Frontal cortex (tissue), 2 donors: Measurements from ENCODE around the gene THUMPD1.

GRCh38 chr16:19578187-19578967 lies 22.9 kb downstream of the VPS35L start:
- RAMPAGE, long total RNA: no peak

DNA sequence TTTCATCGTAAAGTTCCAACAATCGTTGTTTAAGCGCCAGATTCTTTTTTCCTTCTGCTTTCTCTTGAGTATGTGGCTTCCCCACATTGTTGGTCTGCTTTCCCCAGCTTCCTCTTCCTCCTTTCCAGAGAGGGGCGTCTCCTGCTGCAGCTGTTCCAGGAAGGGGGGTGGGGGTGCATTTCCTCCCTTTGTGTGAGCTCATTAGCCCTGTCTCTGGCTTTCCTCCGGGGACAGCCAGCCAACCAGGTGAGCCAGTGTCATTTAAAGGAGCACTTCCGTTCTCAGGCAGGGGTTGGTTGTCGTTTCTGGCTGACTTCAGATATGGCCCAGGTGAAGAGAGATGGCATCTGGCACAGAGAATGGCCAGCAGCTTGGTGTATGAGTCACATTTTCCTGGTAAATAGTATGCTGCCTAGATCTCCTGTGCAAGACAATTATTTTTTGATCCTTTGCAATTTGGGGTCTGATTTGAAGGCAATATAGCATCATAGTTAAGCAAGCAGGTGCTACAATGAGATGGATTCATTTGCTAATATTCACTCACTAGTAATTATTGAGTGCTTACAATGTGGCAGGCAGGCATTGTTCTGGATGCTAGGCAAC lies 79.7 kb downstream of the GPRC5B start:
- RAMPAGE, long total RNA: no peak

DNA sequence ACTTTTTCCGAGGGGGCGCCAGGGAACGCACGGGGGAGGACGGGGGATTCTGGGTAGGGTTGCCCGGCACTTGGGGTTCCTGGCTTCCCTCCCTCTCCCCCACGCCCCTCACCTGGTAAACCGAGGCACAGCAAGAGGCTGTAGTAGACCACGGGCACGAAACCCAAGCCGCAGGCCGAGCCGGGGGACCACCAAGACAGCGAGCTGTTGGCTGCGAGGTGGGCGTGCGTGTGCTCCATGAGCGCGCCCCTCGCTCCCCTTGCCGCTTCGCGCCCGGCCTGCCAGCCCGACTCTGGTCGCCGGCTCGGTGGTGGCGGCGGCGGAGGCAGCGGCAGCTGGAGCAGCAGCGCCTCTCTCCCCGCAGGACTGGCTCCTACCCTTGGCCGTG lies 318 bp downstream of the GPR139 start:
- RAMPAGE, long total RNA: no peak

- RAMPAGE, long total RNA: no peak
Observed at GRCh38 chr16:20409700-20410031, 332 bp downstream of the ACSM5 start.

GRCh38 chr16:20673778-20674322 lies 23.6 kb downstream of the ACSM1 start:
- RAMPAGE, long total RNA: no peak

- RAMPAGE, long total RNA: no peak
Observed at GRCh38 chr16:20733688-20734113, 7.9 kb downstream of the THUMPD1 start.

DNA sequence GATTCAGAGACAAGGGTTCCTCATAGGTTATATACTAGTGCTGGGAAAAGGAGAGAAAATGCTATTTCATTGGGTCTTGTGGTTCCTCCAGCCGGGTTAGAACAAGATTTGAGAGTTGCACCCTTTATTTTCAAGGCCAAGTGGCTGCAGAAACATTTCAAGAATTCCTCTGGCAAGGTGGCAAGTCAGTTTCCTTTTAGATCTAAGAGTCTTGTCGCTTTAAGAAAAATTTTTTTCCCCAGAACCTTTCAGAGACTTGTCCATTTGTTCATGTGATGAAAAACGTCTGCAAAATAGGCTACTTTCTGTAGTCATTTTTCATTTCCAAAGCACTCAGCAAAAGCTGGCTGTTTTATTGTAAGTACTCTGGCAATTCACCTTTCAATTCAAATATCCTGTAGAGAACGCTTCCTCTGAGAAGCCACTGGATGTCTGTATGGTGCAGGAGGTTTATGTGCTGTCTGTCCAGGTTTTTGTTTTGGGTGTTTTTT lies 6.7 kb downstream of the THUMPD1 start:
- RAMPAGE, long total RNA: no peak

DNA sequence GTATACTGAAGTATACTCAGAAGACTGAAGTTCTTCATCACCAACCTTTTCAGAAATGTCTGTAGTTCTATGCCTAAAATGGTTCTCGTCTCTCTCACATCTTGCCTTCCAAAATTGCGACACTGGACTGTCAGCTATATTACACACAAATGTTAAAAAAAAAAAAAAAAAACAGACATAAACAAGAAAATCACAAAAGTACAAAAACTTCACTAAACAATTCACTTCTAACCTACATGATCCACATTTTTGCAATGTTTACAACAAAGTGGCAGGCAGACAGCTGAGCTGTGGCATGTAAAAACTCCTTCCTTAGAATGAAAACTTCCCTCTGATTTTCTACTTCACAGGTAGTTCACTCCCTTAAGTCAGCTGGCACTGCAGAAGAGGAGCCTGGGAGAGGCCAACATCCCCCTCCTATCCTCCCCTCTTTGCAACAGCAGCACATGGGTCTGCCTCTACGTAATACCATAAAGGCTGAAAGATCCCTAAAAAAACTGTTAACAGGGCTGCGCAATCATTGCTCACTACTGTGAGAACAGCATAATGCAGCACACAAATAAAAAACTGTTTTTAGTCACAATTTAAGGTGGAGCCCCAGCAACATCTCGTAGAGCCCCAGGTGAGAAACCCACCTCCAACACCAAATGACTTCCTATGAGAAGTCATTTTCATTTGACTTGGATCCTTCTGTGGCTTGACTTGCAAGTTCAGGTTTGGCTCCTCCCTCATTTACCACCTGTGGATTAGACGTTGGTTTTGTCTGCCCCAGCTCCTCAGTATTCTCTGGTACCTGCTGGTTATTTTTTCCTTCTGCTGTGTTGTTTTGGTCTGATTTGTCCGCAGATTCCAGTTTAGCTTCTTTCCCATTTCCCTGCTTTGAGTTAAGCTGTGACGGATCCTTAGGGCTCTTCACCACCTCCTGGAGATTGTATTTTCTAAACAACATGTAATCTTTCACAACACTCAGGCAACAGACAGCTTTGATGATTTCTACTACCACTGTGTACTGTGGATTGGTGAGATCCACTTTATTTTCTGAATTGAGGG lies 5.1 kb downstream of the THUMPD1 start:
- RAMPAGE, long total RNA: no peak

GRCh38 chr16:20738589-20739187 lies 2.9 kb downstream of the THUMPD1 start:
- RAMPAGE, long total RNA: no peak

- RAMPAGE, long total RNA: no peak
Observed at GRCh38 chr16:20741158-20742372, at the start of gene THUMPD1. THUMPD1 (minus strand) TSS chr16:20741818.

GRCh38 chr16:20874891-20875147 lies 25.3 kb downstream of the DCUN1D3 start:
- RAMPAGE, long total RNA: no peak

DNA sequence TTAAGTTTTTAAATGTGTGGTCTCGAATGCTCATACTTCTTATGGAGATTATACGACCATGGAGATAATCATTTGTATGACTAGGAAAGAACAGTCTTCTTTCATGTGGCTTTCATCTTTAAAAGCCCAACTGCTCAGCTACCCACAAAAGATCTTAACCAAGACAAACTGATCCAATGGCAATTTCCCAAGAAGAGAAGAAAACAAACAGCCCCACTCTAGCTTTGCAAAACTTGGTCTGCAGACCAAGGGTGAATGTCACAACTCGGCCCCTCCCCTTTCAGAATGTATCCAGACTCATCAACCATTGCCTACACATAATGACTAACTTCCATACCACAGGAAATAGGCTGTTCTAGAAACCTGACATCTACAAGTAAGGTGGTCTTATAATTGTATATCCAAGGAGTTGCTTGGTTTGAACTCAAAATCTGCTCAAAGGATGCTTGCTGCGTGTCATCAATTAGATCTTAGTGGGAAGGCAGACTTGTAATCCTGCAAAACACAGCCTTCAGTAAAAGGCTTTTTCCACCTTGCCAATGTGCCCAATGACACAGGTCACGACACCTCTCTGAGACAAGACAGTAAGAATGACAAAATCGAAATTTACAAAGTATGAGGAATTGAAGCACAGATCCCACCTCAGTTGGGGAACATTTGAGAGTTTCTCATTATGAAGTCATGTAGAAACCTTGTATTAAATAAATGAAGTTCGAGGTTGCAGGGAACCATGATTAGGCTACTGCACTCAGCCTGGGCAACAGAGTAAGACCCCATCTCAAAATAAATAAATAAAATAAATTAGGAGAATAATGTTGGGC lies 15.8 kb downstream of the DCUN1D3 start:
- RAMPAGE, long total RNA: no peak

GRCh38 chr16:20899628-20900194 lies 447 bp downstream of the DCUN1D3 start:
- RAMPAGE, long total RNA: no peak

DNA sequence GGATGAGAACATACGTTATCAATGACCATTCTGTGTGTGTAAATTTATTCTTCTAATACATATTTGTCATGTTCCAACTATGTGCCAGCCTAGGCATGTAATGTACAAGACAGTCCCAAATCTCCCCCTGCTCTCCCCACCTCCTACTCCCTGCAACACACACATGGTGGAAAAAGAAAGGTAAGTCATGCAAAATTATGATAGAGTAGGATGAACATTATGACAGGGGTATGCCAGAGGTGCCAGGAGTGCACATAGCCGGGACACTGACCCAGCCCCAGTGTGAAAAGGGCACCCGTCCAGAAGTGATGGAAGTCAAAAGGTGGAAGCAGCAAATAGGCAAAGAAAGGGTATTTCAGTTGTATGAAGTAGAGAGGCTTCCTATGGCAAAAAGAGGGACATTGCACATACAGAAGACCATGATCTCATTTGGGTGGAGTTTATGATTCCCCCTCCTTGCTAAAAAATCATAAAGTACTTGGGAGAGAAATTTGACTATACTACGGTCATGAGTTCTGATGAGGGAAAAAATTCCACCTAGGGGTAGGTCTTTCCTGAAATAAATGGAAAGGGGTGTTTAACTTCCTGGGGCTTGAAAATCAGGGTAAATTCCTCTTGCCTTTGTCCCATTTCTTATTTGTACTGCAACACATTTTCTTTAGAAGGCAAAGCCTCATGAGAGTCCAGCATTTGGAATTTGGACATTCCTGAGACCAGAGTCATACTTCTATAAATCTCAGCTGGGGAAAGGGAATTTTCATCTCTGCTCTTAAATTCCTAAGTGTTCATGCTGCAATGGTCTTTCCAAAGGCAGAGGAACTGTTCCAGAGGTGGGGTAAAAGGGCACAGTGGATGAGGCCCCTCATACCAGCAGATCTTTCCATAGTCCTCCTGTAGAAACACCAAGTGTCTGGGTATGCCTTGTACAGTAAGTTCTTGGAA lies 5.6 kb downstream of the LYRM1 start:
- RAMPAGE, long total RNA: no peak

DNA sequence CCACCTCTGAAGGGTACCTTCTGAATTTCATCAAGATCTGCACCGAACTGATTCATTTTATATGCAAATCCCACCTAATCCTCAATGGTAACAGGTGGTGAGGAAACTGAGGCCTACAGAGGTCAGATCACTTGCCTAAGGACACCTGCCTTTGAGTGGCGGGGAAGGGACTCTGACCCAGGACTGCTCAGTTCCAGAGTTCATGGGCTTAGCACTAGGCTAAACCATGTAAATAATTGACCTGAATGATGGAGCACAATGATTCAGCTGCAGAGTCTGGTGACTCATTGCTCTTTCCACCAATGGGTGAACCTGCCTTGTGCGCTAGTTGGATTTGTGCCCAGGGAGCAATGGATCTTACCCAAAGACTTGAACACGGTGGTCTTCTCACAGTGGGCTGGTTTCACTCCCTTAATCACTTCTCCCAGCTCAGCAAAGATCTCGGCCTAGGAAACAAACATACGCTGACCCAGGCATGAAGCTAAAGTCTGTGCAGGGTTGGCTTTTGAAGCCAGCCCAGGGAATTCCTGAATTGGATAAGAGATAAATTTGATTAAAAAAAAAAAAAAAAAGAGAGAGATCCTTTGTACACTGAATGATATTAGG lies 17.1 kb downstream of the CRYM start:
- RAMPAGE, long total RNA: no peak

DNA sequence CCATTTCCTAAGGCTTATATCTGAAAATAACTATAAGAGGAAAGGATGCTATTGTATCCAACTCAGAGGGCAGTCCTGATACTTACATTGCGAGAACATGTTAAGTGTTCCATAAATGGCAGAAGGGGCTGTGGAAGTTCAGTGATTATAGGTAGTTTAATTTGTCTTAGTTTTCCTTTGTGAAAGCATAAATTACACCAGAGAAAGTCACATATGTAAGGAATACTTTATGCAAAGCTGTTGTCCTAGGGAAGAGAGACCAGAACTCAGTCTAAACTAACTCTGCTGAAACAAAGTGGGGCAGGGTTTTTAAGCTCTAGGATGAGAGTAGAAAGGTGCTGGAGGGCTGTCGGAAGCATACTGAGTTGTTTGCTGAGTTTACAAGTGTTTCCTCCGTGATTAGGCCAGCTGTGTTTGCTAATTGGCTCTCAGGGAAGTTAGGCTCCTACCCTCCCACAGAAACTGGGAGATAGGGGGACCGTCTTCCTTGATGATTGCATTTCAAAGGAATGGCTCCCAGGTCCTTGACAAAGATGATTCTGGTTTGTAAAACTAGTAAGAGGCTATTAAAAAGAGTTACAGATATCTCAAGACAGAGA lies 24.3 kb upstream of the CRYM start:
- RAMPAGE, long total RNA: no peak

DNA sequence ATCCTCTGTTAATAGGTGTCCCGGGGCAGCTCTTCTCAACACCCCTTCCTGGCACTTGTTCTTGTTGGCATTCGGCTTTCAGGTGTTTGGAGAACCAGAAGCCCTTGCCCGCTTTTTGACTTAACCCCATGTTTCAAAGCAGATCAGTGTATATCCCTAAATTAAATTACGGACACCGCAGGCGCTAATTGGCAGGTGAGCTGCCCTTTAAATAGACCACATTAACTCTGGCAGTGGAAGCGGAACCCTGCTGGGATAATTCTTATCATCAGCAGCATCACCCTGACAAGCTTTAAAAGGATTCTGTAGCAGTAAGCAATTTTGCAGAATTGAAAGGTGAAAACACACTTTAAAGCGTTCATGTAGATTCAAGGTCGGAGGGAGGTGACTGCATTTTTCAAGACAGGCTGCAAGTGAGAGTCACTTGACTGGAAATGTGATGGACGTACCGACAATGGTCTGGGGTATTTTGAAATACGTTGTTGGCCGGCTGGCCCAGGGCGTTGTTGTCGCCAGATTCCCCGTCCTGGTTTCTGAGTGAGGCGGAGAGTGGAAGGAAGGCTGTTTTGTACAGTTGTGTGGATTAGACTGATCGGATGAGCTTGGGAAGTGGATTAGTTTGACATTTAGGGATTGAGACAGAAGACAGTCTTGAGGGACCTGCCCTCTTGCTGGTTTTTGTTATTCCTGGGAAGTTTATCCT lies 94.2 kb upstream of the CRYM start:
- RAMPAGE, long total RNA: no peak

DNA sequence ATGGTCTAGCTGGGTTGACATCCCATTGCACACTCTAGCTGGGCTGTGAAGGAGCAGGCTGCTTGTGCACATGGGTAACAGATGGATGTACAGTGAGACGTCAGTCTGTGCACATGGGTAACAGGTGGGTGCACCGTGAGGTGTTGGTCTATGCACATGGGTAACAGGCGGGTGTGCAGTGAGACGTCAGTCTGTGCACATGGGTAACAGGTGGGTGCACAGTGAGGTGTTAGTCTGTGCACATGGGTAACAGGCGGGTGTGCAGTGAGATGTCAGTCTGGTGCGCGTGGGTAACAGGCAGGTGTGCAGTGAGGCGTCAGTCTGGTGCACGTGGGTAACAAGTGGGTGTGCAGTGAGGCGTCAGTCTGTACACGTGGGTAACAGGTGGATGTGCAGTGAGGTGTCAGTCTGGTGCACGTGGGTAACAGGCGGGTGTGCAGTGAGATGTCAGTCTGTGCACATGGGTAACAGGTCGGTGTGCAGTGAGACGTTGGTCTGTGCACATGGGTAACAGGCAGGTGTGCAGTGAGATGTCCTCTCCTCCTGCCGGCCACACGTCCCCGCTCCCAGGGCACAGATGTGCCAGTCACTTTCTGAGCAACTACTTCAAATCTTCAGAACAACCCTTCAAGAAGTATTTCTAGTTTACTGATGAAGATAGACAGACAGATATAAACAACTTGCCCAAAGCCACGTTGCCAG lies 58.3 kb upstream of the METTL9 start:
- RAMPAGE, long total RNA: no peak

DNA sequence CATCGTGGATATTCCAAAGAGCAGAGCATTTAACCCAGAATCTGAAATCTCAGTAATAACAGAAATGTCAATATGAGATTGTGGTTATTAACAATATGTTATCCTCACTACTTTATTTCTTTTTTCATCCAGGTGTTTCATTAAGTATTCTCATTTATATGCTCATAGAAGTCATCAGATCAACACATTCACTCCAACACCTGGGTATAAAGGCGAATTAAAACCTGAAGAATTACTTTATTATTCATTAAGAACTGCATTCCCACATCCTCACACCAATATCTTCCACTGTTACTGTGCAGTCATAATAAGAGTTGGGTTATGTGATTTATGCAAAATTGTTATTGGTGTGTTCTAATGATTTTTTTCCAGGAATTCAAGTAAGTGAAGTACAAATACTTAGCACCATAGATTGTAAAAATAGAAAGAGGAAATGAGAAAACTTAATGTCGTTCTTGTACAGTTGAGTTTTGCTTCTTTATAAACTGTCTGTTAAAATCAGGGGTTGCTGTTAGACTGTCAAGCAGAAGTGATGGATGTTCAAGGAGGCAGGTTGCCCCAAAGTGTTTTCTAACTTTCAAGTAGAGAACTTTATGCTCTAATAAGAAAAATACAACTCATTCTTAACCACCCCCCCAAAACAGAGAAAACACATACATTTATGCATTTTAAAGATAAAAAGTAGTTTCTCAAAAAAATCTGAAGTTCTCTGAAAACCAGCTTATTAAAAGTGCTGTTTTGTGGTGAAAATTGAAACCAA lies 4.3 kb upstream of the IGSF6 start:
- RAMPAGE, long total RNA: no peak

- RAMPAGE, long total RNA: no peak
Observed at GRCh38 chr16:21837205-21837652, 20.3 kb downstream of the NPIPB4 start.